Ishikawa (cell line): ENCODE results near the genes ZBTB24 and GPR6.

GRCh38 chr6:109361907-109362529, 20.2 kb downstream of the CD164 start:
- RRBS: no CpG with 5 or more reads among the region's 6 CpGs

DNA sequence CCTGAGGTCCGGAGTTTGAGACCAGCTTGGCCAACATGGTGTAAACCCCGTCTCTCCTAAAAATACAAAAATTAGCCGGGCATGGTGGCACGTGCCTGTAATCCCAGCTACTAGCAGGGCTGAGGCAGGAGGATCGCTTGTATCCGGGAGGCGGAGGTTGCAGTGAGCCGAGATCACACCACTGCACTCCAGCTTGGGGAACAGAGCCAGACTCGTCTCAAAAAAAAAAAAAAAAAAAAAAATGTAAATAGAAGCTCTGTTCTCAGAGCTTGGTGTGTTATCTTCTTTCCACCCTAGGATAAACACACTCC, 1.7 kb upstream of the CD164 start:
- RRBS: no CpG with 5 or more reads among the region's 9 CpGs

- RRBS: 72% methylated on average over 3 of the region's 10 CpGs
Measured at GRCh38 chr6:109449567-109450247, 5.9 kb downstream of the MICAL1 start.

DNA sequence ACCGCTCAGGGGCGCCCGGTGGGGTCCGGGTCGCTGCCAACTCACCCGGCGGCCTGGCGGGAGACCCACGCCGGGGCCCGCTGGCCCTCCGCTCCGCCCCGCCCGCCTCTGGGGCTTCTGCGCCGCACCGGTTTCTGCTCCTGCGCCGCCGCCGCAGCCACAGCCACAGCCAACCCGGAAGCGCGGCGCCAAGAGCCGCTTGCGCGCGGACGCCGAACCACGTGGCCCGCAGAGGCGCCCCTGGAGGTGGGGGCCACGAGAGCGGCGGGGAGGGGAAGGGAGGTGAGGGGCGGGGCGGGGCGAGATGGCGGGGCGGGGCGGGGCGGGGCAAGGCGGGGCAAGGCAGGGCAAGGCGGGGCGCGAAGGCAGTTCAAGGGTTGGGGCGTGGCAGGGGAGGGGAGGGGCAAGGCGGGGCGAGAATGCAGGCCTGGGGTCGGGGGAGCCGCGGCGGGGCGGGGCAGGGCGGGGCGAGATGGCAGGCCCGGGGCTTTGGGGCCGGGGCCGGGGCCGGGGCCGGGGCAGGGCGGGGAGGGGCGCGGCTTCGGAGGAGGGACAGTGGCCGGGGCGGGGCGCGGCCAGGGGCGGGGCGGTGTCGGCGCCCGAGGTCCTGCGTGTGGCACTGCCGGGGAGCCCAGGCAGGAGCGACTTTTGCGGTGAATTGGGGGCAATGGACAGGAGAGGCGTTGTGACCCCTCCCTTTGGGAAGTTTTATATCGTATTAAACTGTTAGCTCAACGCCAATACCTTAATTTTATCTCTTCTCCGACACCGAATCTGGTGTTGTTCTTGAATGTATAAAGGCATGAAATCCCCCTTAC, at the start of gene ZBTB24:
ZBTB24 (minus strand) TSS at position 167 of the 818 bp plus-strand sequence.
- RRBS: 2% methylated on average over 33 of the region's 86 CpGs

DNA sequence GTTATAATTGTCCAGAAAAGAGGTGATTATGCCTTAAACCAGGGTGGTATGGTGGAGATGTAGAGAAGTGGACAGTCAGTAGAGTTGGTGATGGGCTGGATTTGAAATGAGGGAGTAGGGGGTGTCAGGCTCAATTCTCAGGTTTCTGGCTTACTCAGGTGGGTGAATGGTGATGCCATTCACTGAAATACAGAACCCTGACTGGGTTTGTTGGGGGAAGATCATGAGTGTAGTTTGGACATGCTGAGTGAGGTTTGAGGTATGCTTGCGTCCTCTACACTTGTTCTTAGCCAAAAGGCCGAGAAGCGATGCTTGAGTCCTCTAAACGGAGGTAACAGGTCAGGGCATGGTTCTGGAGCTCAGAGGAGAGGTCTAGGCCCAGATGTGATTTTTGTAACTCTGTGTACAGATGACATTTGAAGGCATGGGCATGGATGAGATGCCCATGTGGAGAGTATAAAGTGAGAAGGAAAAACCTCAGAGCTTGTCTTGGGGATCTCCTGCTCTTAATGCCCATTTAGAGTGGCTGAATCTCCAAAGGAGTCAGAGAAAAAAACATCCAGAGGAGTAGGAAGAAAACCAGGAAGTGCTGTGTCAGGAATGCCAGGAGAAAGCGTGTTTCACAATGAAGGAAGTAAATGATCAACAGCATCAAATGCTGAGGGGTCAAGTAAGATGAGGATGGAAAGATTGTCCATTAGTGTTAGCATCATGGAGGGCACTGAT, 55.9 kb downstream of the FIG4 start:
- RRBS: no CpG with 5 or more reads among the region's 5 CpGs

GRCh38 chr6:109977909-109978565, at the start of gene GPR6:
Gene GPR6, plus strand, starts transcription at chr6:109978311.
- RRBS: 6% methylated on average over 18 of the region's 38 CpGs

DNA sequence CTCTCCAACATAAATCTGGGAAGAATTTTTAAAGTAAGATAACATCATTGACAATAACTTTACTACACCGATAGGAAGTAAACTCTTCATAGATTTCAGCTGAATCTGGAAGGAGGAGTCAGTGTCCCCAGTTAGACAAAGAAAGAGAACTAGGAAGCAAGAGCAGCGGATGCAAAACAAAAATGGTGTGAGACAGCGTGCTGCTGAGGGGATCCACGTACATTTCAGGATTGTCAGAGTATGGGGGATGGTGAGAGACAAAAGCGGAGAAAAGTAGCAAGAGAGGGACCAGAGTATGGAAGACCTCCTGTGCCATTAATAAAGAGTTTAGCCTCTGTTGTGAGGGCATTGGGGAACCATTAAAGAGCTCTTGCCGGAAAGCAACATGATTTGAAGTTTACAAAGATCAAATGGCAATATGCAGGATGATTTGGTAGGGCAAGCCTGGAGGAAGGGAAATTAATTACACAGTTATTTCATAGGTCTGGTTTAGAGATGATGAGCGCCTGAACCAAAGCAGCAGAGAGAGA, 35.2 kb downstream of the CDC40 start:
- RRBS: no CpG with 5 or more reads among the region's 7 CpGs

DNA sequence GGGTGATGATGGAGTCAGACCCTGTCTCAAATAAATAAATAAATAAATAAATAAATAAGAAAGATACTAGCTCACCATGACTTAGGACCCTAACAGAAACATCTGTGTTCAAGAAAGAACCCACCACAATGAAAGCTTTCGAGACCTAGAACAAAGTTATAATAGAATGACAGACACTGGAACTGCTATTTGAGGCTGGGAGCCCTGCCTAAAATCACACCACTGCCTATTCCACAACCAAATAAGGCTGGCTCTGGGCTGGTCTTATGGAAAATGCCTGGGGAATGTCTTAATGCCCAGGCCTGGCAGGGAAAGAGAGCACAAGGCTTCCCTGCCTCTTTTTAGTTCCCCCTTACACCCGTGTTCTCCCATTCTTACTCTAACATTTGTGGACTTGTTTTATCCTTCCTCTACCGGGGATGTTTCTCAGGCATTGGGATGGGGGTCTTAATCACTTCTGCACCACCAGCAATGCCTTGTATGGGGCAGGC, 5.6 kb upstream of the METTL24 start:
- RRBS: no CpG with 5 or more reads among the region's 3 CpGs

DNA sequence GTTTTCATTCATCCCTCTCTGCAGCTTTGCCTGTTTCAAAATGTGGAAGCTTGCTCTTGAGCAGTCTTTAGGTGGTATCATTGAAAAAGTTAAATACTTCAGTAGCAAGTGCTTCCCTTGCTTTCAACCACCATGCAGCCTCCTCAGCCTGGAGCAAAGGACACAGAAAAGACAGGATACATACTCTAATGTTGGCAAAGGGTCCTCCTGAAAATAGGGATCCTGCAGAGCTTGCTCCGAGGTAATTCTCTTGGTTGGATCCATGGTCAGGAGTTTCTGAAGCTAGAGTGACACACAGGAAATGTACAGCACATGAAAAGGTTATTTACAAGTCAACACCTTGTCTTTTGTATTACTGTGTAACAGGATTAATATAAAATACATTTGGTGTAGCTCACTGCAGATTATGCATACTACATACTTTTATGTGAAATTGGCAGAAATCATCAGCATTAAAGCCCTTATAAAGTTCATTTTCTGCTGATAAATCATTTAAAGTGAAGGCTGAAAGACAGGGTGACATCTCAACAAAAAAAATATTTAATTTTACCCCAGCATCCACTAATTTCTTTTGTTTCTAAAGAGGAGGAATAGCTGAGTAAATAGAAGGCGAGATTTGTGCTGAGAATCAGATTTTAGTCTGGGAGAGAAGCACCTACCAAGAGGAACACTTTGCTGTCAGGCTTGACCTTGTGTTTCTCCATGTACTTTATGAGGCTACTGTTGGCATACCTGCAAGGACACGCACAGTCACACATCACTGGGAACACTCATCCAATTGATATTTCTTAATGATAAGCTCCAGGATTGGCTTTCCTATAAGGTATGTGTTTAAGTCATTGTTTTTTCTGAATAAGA, 146.4 kb upstream of the SLC22A16 start:
- RRBS: no CpG with 5 or more reads among the region's 3 CpGs

GRCh38 chr6:110814161-110814280, 1.2 kb downstream of the CDK19 start:
- RRBS: no CpG with 5 or more reads among the region's 2 CpGs

DNA sequence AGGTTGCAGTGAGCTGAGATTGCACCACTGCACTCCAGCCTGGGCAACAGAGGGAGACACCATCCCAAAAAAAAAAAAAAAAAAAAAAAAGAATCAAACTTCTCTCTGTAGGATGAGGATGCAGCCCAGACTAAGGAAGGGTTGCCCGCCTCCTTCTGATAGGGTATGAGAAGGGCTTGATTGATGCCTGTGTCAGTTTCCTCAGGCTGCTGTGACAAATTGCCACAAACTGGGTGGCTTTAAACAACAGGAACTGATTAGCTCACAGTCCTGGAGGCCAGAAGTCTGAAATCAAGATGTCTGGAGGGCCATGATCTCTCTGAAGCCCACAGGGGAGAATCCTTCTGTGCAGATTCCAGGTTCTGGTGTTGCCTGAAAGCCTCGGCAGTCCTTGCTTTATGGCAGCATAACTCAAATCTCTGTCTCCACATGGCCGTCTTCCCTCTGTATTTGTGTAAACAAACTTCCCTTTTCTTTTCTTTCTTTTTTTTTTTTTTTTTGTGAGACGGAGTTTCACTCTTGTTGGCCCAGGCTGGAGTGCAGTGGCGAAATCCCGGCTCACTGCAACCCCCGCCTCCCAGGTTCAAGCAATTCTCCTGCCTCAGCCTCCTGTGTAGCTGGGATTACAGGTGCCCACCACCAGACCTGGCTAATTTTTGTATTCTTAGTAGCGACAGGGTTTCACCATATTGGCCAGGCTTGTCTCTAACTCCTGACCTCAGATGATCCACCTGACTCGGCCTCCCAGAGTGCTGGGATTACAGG, 11.1 kb upstream of the CDK19 start:
- RRBS: no CpG with 5 or more reads among the region's 9 CpGs

DNA sequence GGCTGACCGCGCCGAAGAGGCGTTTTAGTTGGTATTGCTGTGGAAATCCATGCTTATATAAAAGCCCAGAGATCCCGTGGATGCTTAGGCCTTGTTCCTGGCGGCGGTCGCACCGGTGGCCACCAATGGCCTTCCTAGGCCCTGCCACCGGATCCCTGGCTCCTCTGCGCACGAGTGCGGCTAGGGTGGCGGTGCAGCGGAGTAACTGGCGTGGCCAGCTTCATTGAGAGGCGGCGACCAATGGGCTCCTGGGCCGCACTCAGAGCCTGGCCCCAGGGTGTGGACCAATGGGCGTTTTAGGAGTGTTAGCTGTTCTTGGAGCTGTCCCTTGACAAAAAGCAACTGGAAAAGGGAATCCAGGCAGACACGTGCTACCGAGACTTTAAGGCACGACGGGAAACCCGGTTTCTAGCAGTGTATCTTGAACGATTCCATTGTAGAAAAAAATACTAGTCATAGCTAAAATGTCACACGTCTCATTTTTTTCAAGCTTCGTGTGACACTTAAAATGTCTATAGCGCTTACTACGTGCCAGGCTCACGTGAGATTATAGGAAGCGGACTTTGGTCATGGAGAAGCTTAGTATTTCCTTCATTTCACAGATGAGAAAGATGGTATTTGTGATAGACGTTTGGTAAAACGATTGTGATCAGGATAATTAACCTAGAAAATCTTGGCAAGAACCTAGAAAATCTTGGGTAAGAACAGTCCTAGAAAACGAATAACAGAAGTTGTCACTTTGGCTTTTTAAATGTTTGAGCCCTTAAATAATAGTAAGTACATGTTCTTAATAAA, 1.8 kb downstream of the AMD1 start:
- RRBS: no CpG with 5 or more reads among the region's 35 CpGs

DNA sequence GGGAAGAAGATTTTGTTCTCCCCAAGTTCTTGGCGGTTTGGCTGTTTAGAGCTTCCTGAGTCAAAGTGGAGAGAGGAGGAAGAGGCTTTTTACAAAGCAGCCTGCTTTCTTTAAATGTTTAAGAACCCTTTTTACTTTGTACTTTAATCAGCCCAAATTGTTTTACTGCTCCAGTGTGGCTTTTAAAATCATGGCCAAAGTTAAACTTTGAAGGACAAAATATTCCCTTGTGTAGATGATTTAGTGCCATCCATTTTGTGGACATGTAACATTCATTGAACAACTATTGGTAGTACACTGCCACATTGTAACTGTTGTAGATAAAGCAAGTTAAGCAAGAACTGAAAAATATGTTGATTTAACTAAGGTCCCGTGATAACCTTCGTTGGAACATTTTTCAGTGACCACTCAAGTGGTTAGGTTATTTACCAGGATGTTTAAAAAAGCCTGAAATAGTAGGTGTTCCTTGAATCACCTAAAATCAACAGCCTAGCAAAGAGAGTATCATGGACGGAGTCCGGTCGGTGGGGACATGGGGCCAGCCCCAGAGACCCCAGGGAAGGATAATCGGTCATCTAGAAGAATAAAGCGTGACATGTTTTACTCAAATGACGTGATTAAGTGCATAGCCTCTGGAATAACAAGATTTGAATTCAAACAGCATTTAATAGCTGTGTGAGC, 2.5 kb downstream of the AMD1 start:
- RRBS: no CpG with 5 or more reads among the region's 9 CpGs

GRCh38 chr6:110925802-110926001, 32.8 kb upstream of the GTF3C6 start:
- RRBS: no CpG with 5 or more reads among the region's 6 CpGs

GRCh38 chr6:110952420-110952921, 6.0 kb upstream of the GTF3C6 start:
- RRBS: no CpG with 5 or more reads among the region's 3 CpGs

- RRBS: no CpG with 5 or more reads among the region's 3 CpGs
Measured at GRCh38 chr6:110959380-110959655, 812 bp downstream of the GTF3C6 start.

- RRBS: no CpG with 5 or more reads among the region's 3 CpGs
Measured at GRCh38 chr6:111109960-111110630, 22.8 kb downstream of the SLC16A10 start.

- RRBS: no CpG with 5 or more reads among the region's 7 CpGs
Measured at GRCh38 chr6:111473193-111474334, 9.5 kb downstream of the REV3L start.

- RRBS: no CpG with 5 or more reads among the region's 12 CpGs
Measured at GRCh38 chr6:111576171-111576807, 29.4 kb downstream of the TRAF3IP2 start.

GRCh38 chr6:111603959-111604760, 1.5 kb downstream of the TRAF3IP2 start:
- RRBS: no CpG with 5 or more reads among the region's 9 CpGs